Bile duct (tissue), 1 donor: ENCODE results near the genes NPPA, KIAA2013 and PRAMEF1.

GRCh38 chr1:11847519-11848064, at the start of gene NPPA:
Gene NPPA (minus strand): TSS chr1:11847783.
- PRO-cap: no peak

- PRO-cap: bidirectional peak, plus-strand start at chr1:11926601, minus-strand start at chr1:11926420
Observed at GRCh38 chr1:11925717-11926812, at the start of gene KIAA2013. Gene KIAA2013 (minus strand): TSS chr1:11926427.

DNA sequence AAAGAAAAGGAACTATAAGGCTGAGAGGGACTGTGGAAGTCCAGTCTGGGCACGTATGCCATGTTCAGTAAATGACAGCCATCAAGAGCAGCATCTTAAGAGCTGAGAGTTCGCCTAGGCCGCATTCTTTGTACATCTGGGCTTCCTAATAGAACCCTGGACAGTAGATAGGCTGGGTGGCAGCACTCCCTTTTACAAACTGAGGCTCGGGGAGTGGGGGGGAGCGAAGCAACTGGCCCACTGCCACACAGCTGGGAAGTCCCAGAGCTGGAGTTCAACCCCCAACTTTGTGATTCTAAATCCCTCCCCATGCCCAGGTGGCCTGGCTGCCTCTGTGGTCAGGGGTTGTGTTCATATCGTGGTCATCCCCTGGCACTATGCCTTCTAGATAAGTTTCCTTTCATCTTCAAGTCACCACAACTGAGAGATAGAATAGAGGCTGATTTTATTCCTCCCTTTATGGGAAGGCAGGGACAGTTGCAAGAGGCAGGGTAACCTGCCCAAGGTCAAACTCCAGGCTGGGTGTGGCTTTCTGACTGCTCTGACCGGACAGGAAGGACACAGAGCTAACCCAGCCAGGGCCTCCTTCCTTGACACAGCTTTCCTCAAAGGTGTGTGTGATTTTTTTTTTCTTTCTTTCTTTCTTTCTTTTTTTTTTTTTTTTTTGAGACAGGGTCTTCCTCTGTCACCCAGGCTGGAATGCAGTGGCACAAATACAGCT, 18.6 kb upstream of the TNFRSF1B start:
- PRO-cap: no peak

DNA sequence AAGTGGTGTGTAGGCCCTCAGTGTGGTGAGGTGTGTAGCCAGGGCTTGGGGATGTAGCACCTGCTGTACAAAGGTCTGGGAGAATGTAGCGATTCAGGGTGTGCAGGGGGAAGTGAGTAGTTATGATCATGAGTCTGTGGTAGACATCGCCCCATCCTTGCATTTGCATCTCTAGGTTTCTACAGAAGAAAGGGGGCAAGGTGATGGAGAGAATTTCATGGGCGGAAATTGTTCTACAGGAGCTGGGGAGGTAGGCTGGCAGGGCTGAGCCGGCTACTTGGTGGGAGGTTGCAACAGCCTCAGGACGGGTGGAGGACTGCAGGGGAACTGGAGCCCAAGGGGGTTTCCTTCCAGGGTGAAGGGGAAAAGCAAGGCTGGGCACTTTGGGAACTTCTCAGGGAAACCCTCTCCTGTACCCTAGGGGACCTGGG, 14.7 kb upstream of the TNFRSF1B start:
- PRO-cap: no peak

DNA sequence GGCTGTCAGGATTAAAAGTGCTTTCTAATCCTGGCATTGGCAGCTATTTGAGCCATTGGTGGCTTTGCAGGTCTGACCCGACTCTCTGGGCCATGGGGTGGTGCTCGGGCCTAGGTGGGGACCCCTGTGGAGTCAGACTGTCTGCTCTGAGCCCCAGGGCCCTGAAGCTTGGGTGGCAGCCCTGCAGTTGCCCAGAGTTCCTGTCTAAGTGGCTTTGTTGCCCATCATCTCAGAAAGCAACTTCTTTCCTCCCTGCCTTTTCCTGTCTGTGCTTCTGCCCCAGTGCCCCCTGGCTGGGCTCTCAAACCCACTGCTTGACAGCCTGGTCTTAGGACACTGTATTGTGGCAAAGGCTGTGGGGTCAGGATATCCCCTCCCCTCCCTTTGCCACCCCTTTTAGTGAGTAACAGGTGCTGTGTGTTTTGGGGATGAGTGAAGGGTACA, 5.6 kb downstream of the TNFRSF1B start:
- PRO-cap: no peak

GRCh38 chr1:12293369-12293957, 63.6 kb downstream of the VPS13D start:
- PRO-cap: no peak

DNA sequence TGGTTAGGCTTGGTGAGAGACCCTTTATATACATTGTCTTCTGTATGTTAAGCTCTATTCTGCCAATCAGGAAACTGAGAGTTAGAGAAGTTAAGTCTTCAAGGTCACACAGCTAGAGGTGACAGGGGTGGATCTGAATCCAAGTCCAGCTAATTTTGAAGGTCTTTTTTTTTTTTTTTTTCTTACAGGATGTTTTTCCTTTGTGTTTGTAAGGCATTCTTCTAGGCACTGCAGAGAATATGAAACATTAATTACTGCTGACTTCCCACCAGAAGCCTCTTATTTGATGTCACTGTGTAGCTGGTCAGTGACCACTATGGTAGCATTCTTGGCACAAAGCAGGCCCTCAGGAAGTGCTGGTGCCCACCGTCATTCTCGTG, 192.8 kb downstream of the VPS13D start:
- PRO-cap: no peak

DNA sequence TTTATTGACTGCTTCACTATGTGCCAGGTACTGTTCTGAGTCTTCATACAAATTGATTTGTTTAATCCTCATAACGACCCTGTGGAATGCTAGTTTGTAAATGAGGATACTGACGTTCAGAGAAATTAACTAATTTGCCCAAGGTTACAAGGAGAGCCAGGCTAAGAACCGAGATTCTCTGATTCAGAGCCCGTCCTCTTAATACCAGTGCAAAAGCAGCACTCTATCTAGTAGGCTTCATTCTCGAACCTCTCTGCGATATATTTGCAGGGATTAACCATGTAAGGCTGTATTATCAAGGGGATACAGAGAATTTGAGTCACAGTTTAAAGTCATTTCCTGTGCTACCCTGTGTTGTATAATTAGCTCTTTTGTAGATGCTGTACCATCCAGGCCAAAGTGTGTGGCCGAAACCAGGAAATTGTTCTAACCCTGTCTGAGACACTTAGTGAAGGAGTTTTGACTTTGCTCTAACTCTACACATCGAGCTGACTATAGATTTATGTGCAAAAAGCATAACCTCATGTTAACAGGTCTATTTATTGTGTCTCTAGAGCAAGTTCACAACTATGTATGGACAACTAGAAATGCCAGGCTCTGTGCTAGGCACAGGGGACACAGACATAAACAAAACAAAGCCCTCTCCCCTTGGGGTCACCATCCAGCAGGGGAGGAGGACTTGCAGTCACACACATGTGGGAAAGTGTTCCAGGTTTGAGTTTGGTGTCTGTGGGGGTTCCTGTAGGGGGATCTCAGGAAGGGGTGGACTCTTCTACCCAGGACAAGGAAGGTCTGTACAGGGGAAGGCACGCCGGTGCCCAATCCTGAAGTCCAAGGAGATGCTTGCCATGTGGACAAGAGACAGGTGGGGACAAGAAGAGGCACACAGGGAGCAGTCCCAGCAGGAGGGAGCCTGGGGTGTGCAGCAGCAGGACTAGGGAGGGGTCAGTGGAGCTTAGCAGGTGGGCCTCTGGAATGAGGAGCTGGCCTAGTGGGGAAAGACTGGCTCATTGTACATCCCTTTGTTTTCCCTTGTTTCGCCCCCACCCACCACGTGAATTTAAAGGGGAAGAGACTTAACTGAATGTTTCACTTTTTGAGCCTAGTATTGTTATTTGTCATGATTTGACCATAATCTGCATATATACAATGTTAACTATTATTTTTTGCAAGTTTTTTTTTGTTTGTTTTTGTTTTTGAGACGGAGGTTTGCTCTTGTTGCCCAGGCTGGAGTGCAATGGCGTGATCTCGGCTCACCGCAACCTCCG, 182.1 kb downstream of the DHRS3 start:
- PRO-cap: no peak

DNA sequence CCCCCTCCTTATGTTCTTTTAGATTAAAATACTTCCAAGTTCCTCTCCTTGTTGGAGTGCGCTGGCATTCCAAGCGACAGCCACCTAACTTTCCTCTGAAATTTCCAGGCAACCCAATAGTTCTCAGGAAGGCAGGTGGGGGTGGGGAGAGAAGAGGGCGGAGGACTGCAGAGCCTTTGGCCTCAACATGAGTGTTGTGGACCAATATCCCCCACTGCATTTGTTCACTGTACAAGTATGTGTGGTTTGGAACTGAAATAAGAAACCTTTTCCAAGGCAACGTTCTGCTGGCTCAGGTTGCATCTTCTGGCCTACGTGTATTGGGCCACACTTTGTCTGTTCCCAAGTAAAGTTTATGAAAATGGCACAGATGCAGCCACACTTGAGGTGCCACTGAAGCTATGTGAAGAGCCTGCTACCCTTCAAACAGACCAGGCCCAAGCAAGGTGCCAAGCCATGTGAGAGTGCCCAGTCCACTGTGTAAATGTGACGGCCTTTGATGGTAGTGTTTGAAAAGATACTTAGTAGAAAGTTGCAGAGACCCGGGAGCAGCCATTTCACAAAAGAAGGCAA, 153.3 kb downstream of the DHRS3 start:
- PRO-cap: no peak

GRCh38 chr1:12474044-12474626, 143.9 kb downstream of the DHRS3 start:
- PRO-cap: bidirectional peak, plus-strand start at chr1:12474382, minus-strand start at chr1:12474264

GRCh38 chr1:12480794-12481320, 137.2 kb downstream of the DHRS3 start:
- PRO-cap: bidirectional peak, plus-strand start at chr1:12481108, minus-strand start at chr1:12480866

GRCh38 chr1:12501774-12502595, 116.0 kb downstream of the DHRS3 start:
- PRO-cap: no peak

DNA sequence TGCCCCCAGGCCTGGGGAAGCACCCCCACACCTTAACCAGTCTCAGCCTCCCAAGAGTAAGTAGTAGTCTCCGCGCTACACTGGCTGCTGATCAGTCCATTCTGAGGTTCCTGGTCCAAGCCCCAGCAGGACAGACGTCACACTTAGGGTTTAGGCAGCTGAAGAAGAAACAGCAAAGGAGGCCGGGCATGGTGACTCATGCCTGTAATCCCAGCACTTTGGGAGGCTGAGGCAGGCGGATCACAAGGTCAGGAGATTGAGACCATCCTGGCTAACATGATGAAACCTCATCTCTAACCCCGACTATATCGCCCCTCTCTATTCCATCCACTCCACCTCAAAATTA, 105.9 kb downstream of the DHRS3 start:
- PRO-cap: no peak

DNA sequence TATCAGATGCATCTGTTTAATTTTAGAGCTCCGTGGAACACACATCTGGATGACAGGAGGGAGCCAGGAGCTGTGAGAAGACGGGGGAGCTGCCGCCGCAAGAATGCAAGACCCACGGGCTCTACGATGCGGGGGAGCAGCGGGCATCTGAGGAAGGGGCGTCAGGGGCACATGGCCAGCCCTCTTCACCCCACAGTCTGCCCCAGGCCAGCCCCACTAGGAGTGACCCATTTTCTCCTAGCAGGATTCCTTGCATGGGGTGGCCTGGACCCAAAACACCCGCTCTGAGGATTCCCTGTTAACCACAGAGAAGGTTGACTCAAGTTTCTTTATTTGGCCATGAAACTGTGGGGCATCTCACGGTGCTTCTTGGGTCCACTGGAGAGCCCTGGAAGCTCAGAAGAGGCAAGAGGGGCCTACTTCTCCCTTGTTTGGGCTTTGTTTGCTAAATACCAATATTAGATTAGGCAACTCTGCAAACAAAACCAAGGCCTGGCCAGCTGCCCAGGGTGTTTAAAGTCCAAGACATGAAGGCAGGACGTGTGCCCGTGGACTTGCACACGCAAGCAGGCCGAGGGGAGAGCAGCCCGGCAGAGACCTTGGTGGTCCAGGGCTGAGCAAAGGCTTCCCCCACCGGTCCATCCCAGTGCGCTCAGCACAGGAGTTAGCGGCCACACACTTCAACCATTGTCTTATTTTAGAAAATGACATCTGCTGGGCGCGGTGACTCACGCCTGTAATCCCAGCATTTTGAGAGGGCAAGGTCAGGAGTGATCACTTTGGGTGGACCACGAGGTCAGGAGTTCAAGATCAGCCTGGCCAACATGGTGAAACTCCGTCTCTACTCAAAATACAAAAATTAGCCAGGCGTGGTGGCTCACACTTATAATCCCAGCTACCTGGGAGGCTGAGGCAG, 89.7 kb downstream of the DHRS3 start:
- PRO-cap: unidirectional peak, plus-strand start at position 559 of the sequence

DNA sequence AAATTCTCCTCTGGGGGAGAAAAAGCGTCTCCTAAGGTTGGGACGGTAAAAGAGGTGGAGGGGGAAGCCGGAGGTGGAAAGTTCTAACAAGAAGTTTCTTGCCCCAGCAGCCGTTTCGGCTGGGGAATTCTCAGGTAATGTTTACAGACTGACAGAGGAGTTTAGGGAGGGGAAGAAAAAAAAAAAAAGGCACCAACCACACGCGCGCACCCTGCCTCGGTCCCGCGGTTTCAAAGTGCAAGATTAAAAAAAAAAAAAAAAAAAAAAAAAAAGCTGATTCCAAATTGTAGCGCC, 519 bp downstream of the DHRS3 start:
- PRO-cap: bidirectional peak, plus-strand start at position 160 of the sequence, minus-strand start at position 139 of the sequence

DNA sequence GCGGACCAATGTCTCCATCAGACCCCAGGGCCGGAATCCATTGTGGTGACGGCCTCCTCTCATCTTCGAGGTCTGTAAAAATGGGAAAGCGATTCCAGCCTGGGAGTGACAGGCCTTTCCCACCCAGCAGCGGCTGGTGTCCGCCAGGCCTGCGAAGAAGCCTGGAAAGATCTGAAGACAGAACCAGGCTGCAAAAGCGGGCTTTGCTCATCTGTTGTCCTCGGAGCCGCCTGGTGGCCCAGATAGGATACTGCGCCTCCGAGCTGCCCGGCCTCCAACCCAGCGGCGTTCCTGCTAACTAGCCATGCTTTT, 1.8 kb upstream of the DHRS3 start:
- PRO-cap: bidirectional peak, plus-strand start at position 162 of the sequence, minus-strand start at position 40 of the sequence

DNA sequence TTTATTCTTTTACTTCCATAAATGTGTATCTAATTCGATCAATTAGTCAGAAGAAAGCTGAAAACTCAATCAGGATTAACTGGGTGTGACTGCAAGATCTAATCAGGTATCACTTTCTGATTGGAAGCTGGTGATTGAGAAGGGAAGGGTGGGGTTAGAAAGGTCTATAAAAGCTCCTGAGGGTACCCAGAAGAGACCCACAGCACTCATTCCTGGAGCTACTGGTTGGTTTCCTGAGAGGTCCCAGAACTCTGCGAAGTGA, at the start of gene PRAMEF1:
TSS of gene PRAMEF1 (plus strand) at position 196 of the 262 bp plus-strand sequence.
- PRO-cap: no peak

DNA sequence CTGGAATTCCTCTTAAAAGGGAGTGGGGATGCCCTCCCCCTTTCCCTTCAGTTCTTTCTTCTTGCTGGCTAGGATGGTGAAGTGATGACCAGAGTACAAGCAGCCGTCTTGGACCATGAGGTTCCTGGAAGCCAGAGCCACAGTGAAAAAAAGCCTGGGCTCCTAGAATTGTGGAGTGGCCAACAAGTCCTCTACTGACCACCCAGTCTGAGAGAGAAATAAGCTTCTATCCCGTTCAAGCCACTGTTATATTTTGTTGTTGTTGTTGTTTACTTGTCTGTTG, 44.6 kb downstream of the PRAMEF20 start:
- PRO-cap: no peak

DNA sequence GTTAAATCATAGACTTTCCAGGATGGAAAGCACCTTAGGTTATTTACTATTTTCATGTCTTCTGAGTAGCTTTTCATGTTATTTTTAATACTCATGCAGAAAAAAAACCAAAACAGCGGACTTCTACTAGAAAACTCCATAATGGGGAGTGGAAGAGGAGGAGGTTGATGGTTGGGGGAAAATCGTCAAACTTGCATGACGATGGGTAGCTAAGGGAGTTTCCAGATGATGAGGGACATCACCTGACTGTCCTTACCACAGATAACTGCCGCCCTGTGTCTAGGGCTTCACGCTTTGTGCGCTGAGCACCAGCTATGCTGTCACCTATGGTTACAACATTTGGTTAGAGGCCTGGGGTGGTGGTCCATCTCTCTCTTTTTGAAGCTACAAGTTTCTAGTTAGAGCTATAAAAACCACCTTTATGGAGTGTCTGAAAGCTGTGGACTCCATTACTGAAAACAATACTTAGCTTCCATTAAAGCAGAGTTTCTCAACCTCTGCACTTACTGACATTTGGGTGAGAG, 2.8 kb downstream of the PRDM2 start:
- PRO-cap: no peak

- PRO-cap: no peak
Observed at GRCh38 chr1:13708166-13708634, 8.2 kb downstream of the PRDM2 start.